ENCODE measurements around a stretch of chr6.

DNA sequence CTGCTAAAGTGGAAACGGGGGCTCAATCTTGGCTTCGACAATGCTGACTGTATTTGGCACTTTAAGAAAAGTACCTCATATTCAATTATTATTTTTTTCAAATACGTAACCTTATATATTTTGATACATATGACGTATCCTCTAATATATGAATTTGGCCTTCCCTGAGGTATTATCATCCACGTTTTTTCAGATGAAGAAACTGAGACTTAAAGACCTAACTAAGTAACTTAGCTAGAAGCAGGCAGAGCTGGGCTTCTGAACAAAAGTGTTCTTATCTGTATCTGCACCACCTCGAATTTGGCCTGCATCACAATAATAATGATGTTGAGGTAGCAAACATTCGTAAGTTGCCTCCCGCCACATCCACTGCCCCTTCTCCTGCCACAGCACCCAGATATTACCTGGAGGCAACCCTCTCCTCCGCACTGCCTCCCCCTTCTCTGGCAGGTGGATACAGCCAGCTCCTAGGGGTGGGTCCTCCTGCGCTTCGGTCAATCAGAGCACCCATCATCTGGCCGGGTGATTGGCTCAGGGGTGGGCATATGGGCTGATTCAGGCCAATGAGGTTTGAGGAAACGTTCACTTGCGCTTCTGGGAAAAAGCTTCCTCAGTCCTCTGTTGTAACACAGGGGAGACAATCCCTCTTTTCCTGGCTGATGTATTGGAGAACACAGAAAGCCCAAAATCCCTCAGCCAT, 81.8 kb downstream of the PRDM1 start:
- PRO-cap, 10 experiments: no peak in any of the 10 experiments

DNA sequence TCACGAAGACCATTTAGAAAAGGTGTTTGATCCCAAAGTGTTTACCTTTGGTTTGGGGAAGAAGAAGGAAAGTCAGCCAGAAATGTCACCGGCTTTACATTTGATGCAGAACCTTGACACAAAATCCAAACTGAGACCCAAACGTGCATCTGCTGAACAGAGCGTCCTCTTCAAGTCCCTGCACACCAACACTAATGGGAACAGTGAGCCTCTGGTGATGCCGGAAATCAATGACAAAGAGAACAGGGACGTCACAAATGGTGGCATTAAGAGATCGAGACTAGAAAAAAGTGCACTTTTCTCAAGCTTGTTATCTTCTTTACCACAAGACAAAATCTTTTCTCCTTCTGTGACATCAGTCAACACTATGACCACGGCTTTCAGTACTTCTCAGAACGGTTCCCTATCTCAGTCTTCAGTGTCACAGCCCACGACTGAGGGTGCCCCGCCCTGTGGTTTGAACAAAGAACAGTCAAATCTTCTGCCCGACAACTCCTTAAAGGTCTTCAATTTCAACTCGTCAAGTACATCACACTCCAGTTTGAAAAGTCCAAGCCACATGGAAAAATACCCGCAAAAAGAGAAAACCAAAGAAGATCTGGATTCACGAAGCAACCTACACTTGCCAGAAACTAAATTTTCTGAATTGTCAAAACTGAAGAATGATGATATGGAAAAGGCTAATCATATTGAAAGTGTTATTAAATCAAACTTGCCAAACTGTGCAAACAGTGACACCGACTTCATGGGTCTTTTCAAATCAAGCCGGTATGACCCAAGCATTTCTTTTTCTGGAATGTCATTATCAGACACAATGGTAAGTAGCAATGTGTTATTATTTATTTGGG, 108.4 kb downstream of the RTN4IP1 start:
- PRO-cap, 10 experiments: peak in 6 of 10 experiments; most common plus-strand start position 411 of the sequence (in 2); most common minus-strand start position 193 of the sequence (in 6)

- PRO-cap, 10 experiments: no peak in any of the 10 experiments
These were observed 106.8 kb downstream of the RTN4IP1 start for GRCh38 chr6:106522318-106523109.

- PRO-cap, 10 experiments: no peak in any of the 10 experiments
These were observed 82.5 kb downstream of the RTN4IP1 start for GRCh38 chr6:106546765-106547222.

- PRO-cap, 10 experiments: no peak in any of the 10 experiments
These were observed 100.7 kb downstream of the QRSL1 start for GRCh38 chr6:106729906-106730609.

- PRO-cap, 10 experiments: peak in 1 of 10 experiments; most common plus-strand start chr6:106797426 (in 1)
These were observed 167.8 kb downstream of the QRSL1 start for GRCh38 chr6:106797070-106797611.

DNA sequence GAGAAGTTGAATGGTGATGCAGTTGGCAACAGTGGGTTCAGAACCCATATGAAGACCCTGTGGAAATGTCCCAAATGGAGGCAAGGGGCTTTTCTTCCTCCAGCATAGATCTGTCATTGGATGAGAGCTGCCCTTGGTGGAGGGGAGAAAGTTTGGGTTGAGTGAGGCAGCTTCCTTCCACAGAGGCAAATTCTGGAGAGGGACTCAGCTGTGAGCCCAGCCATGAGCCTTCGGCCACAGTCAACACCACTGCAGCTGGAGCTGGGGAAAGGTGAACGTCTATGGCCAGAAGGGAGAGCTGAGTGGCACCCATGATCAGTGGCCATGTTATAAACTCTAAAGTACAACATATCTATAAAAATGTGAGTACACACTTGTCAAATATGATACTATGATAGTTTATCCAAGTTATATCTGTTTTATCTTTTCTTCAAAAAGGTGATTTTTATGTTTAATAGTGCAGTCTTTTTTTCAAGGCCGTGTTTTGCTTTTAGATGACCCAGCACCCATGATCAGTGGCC, 114.8 kb downstream of the CD24 start:
- PRO-cap, 10 experiments: peak in 1 of 10 experiments; most common minus-strand start position 269 of the sequence (in 1)

DNA sequence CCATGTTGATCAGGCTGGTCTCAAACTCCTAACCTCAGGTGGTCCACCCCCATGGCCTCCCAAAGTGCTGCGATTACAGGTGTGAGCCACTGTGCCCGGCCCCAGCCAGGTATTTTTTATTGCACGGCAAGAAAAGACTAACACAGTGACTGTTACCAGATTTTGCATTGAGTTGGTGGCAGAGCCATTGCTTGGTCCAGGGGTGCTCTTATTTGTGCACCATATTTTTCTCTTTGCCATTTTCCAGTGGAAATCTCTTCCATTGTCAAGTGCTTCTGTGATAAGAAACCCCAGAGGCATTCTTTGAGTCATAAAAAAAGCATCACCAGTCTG, 74.2 kb upstream of the BEND3 start:
- PRO-cap, 10 experiments: peak in 3 of 10 experiments; most common minus-strand start position 113 of the sequence (in 3)

DNA sequence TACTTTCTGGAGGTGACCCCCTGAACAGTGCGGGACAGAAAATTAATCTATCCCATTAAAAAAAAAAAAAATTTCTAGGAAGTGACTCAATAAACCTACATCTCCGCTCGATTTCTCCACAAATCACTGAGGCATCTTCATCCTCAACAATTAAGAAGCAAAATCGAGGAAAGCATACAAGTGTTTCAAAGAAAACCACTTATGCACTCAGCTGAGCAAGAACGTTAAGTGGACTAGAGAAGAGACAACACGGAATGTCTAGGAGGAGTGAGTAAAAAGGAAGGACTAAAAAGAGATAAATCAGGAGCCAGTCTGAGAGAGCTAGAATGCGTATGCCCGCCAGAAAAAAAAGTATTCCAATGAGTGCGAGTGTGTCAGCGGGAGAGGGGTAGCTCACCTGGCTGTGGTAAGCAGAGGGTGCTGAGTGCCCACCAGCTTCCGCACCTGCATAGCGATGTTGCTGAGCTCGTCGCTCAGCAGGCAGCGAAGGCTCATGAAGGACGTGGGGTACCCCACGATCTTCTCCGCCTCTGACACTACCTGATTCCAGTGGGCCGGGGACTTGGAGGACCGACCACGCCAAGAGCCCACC, 675 bp downstream of the PDSS2 start:
- PRO-cap, 10 experiments: peak in 2 of 10 experiments; most common plus-strand start position 359 of the sequence (in 2)

- PRO-cap, 10 experiments: peak in 10 of 10 experiments; most common plus-strand start chr6:107459739 (in 8); most common minus-strand start chr6:107459951 (in 2)
These were observed 431 bp upstream of the PDSS2 start for GRCh38 chr6:107459636-107460354.

DNA sequence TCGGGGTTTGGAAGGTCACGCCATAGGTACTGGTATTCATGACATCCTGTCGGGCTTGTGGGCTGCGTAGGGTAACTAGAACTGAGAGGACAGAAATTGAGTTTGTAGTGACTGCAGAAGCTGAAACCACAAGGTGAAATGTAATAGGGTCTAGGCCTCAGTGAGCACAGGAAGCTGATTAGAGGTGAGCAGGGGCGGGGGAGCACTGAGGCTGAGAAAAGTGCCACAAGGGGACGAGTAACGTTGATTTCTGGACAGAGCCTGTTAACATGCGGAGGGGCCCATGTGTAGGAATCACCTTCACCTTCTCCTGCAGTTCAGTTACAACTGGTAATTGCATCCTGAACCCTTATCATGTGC, 128.9 kb downstream of the SOBP start:
- PRO-cap, 10 experiments: no peak in any of the 10 experiments

DNA sequence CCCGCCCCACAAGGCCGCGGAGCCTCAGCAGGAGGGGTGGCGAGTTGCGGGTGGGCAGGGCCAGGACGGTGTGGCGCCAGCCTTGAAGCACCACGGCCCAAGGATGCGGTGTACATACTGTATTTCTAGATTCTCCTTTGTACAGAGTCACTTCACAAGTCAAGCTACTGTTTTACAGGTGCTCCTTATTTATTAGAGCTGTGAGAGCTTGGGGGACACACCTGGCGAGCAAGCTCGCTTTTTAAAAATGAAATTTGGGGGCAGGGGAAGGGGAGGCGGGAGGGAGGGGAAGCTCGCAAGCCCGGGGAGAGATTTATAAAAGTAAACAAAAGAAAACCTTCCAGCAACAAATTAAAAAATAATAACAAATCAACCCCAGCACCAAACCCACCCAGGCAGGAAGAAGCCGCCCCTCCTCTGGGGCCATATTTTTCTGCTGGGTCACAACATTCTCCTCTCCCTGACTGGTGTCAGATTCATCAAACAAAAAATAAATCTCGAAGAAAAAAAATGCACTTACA, 164.4 kb downstream of the SCML4 start:
- PRO-cap, 10 experiments: no peak in any of the 10 experiments

GRCh38 chr6:107709266-107709759, 114.8 kb downstream of the SCML4 start:
- PRO-cap, 10 experiments: no peak in any of the 10 experiments

DNA sequence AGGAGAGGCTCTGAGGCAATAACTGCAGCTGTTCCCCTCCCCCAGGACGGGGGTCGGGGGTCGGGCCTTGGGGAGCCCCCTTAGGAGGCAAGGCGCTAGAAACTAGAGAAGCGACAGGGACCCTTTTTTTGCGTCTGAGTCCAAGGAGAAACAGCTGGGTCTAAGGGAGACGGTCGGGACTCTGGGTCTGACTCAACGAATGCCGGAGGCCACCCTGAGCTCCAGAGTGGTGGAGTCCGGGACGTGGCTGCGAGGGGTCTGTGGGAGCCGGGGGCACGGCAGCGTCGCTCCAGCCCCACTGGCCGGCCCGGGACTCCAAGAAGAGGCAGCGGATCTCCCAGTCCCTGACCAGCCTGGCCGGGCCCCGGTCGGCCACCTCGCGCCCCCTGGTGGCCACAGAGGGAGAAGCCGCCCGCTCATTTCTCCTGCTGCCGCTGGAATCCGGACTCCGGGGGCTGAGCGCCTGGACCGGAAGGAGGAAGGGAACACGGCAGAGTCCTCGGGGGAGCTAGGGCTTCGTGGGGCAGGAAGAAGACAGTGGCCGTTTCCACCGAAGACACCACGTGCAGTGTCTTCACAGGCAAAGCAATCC, 24.0 kb upstream of the SCML4 start:
- PRO-cap, 10 experiments: peak in 3 of 10 experiments; most common plus-strand start position 493 of the sequence (in 3)

DNA sequence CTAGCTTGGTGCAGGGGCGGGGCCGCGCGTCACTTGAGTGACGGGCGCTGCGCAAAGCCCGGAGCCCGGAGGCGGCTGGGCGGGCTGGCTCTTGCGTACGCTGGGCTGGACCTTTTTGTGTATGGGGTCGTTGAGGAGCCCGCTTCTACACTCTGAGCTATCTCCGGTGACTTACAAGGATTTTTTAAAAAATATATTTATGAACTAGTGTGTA, 2.2 kb upstream of the FOXO3 start:
- PRO-cap, 10 experiments: peak in 10 of 10 experiments; most common plus-strand start position 118 of the sequence (in 10)

DNA sequence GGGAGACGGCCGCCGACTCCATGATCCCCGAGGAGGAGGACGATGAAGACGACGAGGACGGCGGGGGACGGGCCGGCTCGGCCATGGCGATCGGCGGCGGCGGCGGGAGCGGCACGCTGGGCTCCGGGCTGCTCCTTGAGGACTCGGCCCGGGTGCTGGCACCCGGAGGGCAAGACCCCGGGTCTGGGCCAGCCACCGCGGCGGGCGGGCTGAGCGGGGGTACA, 549 bp downstream of the FOXO3 start:
- PRO-cap, 10 experiments: no peak in any of the 10 experiments

GRCh38 chr6:108578364-108579465, 18.0 kb downstream of the FOXO3 start:
- PRO-cap, 10 experiments: no peak in any of the 10 experiments

- PRO-cap, 10 experiments: no peak in any of the 10 experiments
These were observed 45.2 kb downstream of the FOXO3 start for GRCh38 chr6:108606036-108606259.

DNA sequence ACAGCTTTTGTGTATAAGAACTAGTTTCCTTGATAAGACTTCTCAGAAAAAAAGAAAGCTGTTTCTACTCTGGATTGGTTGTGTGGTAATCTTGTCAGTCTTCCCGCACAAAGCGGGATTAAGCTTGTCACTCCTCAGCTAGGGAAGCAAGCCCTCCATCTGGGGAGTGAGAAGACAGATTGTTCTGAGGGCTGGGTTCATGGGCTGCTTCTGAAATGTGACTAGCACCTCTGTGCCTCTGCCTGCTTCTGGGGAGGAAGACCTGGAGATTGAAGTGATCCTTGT, 75.1 kb downstream of the FOXO3 start:
- PRO-cap, 10 experiments: no peak in any of the 10 experiments

GRCh38 chr6:108651505-108652410, 91.0 kb downstream of the FOXO3 start:
- PRO-cap, 10 experiments: no peak in any of the 10 experiments

Data from Metastatic Breast Carcinoma in the Brain (tissue), 10 donors.